ENCODE measurements around a stretch of chr16.

GRCh38 chr16:77656792-77657494, 65.4 kb upstream of the NUDT7 start:
- PRO-cap = no peak

GRCh38 chr16:77776719-77777024, 11.7 kb upstream of the VAT1L start:
- PRO-cap = no peak

- PRO-cap = no peak
Observed at GRCh38 chr16:78284671-78285217, 185.3 kb downstream of the WWOX start.

- PRO-cap = no peak
Observed at GRCh38 chr16:78292514-78293044, 193.1 kb downstream of the WWOX start.

- PRO-cap = no peak
Observed at GRCh38 chr16:78461110-78461831, 361.8 kb downstream of the WWOX start.

DNA sequence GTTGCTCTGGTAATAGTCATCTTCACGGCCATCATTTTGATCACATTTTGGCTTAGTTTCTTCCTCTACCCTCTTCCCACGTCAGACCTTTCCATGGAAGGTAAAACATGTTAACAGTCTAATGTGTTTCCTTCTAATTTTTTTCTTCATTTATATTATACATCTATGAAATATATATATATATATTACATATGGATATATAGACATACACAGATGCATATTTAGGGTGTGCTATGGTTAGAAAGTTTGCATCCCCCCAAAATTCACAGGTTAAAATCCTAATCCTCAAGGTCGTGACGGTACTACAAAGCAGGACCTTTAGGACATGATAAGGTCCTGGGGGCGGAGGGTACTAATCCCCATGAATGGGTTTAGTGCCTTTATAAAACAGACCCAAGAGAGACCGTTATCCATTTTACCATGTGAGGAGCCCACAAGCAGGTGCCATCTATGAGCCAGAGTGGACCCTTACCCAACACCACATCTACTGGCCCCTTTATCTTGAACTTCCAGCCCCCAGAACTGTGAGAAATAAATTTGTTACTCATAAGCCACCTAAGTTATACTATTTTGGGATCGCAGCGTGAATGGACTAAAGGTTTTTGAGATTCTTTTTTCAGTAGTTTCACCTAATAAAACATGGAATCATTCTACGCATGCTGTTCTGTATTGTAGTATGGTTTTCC, 420.0 kb downstream of the WWOX start:
- PRO-cap = no peak

GRCh38 chr16:78669792-78670597, 570.5 kb downstream of the WWOX start:
- PRO-cap = no peak

- PRO-cap = no peak
Observed at GRCh38 chr16:78684257-78685491, 585.2 kb downstream of the WWOX start.

- PRO-cap = no peak
Observed at GRCh38 chr16:78706607-78706839, 607.1 kb downstream of the WWOX start.

DNA sequence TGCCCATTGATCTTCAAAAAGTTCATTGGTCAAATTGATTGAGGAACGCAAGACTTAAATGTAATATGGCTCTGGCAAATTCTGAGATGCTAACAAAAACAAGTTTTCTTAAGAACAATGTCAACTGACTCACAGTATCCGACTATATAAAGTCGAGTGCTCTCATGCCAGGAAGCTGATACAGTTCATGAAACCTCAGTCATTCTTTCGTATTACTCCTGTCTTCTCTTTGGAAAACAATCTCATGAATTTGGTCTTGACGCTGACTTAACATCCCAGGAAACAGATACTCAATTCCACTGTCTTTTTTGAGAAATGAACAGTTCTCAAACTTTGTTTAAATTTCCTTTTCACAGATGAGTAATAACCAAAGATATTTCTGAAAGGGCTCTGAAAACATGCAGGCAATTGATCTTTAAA, 704.8 kb downstream of the MAF start:
- PRO-cap = no peak

GRCh38 chr16:78957637-78958137, 642.9 kb downstream of the MAF start:
- PRO-cap = no peak

- PRO-cap = no peak
Observed at GRCh38 chr16:79212364-79212602, 388.3 kb downstream of the MAF start.

DNA sequence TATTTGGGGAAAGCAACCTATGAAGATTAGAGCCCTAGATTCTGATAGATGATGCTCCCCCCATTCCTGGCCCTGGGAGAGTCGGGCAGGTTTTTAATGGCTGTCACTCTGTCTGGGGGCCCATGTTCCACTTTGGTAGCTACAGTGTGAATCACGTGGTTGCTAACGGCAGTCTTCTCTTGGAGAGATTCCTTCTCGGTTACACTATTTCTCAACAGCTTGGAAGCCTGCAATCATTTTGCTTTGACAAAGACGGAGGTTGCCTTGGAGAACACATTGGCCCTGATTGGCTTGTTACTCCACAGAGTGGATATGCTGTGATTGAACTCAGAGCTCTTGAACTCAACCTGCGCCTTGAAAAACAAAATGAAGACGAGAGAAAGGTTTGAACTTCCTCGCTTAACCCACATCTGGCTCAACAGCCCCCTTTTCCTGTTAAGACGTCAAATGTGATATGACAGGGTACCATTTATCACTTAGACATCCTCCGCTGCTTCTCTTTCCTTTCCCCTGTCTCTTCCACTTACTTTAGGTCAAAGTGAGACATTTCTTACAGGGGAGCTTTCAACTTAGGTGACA, 218.9 kb downstream of the MAF start:
- PRO-cap = no peak

DNA sequence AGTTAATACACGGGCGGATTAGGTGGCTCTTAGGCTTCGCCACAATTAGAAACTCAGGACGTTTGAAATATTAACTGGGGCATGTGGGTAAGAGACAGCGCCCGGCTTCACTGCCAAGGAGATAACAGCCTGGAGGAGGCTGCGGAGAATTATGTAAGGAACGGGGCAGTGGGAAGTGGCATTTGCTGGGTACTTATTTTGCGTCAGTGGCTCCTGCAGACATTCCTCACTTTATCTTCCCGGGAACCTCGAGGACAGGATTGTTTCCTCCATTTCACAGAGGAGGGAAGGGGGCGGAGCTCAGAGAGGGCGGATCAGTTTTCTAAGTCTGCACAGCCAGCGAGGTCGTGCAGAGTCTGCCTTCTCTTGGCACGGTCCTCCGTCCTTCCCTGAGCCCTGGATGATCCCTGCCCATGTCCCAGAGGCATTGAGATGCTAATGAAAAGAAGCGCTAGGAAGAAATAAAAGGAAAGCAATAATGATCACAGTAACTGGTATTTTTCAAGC, 162.2 kb downstream of the MAF start:
- PRO-cap = no peak

GRCh38 chr16:79505403-79505888, 95.1 kb downstream of the MAF start:
- PRO-cap = no peak

GRCh38 chr16:79599504-79600112, 929 bp downstream of the MAF start:
- PRO-cap = no peak

DNA sequence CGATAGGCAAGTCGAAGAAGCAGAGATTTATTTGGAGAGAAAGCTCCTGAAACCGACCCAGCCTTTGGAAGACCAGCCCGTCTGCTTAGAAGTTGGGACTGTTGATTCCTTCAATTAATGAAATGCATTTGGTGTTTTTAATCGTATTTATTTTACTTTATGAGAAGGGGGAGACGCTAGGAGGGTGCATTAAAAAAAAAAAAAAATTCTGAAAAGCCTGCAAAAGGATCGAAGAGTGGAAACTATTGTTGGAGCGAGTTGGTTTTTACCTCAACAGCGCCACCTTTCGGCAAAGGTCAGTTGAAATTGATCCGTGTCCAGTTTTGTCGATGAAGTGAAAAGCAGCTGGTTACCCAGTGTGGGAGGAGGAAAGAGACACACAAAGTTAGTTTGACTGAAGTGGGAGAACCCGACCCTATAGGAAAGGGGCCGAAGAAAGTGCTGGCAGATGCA, 1.5 kb upstream of the MAF start:
- PRO-cap = no peak

GRCh38 chr16:79658186-79659008, 57.9 kb upstream of the MAF start:
- PRO-cap = no peak

DNA sequence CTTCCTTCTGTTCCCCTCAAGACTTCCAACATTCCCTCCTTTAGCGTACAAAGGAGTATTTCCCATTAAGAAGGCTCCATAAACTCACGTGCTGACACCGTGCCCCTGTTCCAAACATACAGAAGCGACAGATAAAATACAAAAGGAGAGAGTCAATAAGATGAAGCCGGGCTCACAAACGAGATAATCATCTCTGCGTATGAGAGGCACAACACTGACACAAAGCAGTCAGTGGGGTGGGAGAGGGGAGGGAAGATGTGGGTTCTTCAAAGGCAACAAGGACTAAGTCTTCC, 115.7 kb downstream of the DYNLRB2 start:
- PRO-cap = no peak

DNA sequence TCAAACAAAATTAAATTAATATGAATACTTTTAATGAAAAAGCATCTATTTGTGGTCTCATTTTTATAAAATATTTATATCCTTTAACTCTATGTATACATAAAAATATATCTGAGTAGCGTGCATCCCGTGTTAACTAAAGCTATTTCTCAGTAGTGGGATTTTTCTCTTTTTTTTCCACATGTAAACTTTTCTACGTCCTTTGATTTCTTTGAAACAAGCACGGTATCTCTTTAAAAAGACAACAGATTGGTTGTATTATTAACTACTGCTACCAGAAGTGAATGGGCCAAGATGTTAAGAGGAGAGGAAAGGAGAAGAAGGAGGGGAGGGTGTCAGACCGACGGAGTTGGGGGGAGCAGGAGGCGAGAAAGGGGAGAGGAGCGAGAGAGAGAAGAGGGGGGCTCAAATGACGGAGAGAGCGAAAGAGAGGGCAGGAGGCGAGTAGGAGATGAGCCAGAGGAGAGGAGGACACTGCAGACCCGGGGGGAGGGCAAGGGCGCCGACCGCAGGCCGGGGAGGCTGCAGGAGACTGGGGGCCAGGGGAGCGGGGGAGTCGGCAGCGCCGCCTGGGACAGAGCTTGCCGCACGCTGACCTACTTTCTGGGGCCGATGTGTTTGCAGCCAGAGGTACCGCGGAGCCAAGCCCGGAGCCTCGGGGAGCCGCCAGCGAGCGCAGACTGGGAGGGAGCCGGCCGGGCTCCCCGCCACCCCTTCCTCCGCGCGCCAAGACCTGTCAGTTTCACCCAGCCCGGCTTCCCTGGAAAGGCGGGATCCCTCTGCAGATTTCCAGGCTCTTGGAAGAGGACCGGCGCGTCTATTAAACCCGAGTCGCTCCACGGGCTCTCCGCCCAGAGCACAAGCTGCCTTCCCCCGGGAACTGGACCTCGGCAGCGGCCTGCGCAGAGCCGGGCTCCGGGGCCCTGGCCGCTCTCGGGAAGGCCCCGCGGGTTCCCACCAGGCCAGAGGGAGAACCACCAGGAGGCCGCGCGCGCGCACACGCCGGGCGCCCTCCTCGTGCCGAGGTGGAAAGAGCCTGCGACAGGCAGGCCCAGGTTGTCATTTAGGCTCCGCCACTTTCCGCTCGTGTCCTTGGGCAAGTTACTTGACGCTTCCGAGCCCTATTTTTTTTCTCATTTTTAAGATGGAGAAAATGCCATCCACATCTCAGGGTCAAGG, 74.7 kb downstream of the CMC2 start:
- PRO-cap = no peak

Data from mesothelial cell of epicardium (in vitro differentiated cells).